ENCODE measurements around a stretch of chr20.

DNA sequence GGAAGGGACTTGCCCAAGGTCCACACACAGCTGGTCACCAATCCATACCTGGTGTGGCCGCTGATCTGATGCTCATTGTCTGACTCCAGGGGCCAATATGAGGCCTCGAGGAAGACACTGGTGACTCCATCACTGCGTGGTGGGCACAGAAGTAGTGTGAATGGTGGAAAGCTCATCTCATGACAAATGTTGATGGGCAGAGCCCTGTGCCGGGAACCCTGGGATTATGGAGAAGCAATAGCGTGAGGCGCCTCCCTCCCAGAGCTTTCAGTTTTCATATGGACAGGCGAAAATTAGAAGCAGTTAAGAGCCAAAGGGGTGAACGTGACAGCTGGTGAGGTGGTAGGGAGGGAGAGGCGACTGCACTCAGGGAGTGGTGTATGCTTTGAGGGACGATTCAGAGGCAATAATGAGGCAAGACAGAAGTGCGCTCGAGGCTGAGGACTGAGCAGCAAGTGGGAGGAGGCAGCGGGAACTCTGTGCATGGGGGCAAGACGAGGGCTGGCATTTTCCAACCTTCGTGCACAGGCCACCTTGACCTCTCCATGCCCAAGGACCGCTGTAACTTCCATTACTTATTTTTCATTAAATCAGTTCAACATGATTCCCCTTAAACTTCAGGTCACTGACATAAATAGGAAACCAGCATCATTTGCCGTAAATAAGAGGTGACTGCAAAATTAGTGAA, 39.2 kb upstream of the TTPAL start:
- RRBS: no CpG with 5 or more reads among the region's 17 CpGs
CAGE:
- cytosol, long polyA plus RNA: no peak
- long polyA plus RNA: no peak
- nucleus, long polyA plus RNA: no peak

DNA sequence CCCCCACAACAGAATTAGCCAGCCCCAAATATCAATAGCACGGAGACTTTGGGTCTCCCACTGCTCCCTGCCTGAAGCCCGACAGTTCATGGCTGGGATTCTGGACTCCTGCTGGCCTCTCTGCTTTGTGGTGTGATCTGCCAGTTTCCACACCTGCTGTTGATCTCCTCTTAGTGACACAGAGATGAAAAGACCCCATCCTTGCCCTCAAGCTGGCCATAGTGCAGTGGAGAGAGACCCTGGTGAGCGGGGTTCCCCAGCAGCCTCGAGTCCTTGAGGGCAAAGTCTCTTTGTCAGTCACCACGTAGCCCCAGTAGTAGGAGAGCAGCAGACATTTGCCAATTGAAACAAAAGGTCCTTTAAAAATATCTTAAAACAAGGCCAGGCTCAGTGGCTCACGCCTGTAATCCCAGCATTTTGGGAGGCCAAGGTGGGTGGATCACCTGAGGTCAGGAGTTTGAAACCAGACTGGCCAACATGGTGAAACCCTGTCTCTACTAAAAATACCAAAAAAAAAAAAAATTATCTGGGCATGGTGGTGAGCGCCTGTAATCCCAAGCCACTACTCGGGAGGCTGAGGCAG, 24.5 kb upstream of the TTPAL start:
- RRBS: no CpG with 5 or more reads among the region's 8 CpGs
CAGE:
- cytosol, long polyA plus RNA: no peak
- long polyA plus RNA: no peak
- nucleus, long polyA plus RNA: no peak

DNA sequence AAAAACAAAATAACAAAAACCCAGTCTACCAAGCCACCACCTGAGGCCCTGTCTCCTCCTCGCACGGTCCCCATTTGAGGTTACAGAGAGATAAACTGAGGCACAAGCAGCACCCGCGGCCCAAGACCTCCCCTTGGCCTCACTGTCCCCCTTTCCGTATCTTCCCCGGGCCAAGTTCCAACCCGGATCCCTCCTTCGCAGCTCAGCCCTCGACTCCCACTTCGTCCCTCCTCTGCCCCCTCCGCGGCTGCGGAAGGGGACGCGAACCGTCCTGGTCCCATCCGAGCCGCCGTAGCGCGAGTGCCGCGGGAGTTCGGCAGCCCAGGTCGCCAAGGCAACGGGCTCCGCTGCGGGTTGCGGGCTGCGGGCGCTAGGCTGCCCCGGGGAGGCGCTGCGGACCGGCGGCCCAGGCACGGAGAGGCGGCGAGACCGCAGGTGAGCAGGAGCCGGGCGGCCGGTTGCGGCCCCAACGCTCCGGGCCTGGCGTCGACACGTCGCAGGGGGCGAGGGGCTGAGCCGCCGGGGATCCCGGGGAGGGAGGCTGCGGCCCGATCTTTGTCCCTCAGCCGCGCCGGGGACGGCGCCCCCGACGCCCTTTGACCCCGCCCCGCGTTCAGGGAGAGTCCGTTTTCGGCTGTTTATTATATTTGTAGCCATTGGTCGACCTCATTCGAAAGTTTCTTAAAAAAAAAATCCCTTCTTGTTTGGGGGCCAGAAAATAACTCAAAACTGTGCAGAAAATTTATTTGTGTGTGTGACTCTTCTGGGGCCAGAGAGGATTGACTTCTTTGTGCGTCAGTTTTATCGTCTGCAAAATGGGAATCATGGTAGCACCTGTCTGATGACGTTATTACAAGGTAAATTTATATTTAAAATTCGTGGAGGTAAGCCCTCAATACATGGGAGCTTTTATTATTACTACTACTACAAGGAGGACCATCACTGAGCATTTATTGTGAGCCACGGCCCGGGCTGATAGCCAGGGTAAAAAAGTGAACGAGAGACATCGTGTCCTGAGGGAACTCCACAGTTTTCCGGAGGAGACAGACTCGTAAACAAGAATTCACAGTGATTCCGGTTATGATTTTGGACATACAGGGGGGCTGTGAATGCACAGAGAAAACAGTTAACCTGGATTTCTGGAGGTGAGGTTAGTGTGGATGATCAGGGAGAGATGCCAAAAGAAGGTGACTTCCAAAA, 10.1 kb upstream of the SERINC3 start:
- RRBS: 3% methylated on average over 26 of the region's 81 CpGs
CAGE:
- cytosol, long polyA plus RNA: start-site peak on the plus strand centred at position 356 of the sequence, 115 bp wide, 1,020 and 1,672 reads in 2 replicates
- long polyA plus RNA: start-site peak on the plus strand centred at position 357 of the sequence, 117 bp wide, 549 and 1,007 reads in 2 replicates
- nucleus, long polyA plus RNA: start-site peak on the plus strand centred at position 372 of the sequence, 87 bp wide, 85 and 300 reads in 2 replicates

DNA sequence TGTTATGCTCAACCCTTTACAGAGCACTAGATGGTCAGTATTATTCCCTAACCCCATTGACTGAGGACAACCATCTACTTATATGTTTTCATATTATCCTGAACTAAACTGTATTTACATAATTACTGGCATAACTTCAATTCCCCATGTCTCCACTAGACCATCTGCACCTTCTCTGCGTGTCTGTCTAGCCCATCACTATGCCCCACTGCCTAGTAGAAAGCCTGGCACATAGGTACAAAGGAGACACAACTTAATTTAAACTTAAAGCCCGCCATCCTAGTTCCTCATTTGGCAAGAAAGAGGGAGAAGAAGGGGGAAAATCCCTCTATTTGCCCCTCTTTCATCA, 1.7 kb downstream of the PKIG start:
- RRBS: no CpG with 5 or more reads among the region's 2 CpGs
CAGE:
- cytosol, long polyA plus RNA: no peak
- long polyA plus RNA: no peak
- nucleus, long polyA plus RNA: no peak

- RRBS: 94% methylated on average over 2 of the region's 17 CpGs
CAGE:
- cytosol, long polyA plus RNA: no peak
- long polyA plus RNA: no peak
- nucleus, long polyA plus RNA: no peak
Observed at GRCh38 chr20:44600620-44601603, 18.5 kb downstream of the PKIG start.

DNA sequence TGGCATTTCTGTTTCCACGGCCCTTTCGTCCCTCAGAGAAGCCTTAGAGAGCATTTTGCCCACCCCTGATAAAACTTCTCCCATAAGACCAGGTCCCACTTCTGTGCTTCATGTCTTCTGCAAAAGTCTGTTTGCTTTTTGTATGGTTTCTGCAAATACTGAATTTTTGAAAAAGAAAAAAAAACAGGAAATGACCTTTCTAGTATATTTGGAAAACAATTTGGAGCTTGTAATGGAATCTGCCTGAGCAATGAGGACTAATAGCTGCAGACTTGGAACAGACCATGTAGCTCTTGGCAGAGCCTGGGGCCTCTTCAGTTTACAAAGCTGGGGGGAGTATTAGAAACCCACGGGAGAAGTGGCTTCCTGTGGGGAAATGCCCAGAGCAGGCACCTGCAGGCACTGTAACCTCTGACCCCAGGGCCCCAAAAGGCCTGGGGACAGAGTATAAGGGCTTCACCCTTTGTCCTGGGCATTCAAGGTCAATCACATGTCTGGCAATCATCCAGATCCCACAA, 19.3 kb downstream of the PKIG start:
- RRBS: no CpG with 5 or more reads among the region's 3 CpGs
CAGE:
- cytosol, long polyA plus RNA: no peak
- long polyA plus RNA: no peak
- nucleus, long polyA plus RNA: no peak

DNA sequence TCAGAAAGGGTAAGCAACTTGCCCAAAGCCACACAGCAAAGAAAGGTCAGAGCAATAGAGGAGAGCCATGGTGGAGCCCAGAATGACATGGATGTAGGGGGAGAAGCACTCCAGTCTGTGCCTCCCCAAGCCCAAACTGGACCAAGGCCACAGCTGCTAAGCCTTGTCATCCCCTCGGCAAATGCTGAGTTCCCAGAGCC, 857 bp downstream of the CCN5 start:
- RRBS: no CpG with 5 or more reads among the region's 1 CpG
CAGE:
- cytosol, long polyA plus RNA: no peak
- long polyA plus RNA: no peak
- nucleus, long polyA plus RNA: no peak

GRCh38 chr20:45026083-45026641, 59.9 kb downstream of the STK4 start:
- RRBS: no CpG with 5 or more reads among the region's 3 CpGs
CAGE:
- cytosol, long polyA plus RNA: no peak
- long polyA plus RNA: no peak
- nucleus, long polyA plus RNA: no peak

DNA sequence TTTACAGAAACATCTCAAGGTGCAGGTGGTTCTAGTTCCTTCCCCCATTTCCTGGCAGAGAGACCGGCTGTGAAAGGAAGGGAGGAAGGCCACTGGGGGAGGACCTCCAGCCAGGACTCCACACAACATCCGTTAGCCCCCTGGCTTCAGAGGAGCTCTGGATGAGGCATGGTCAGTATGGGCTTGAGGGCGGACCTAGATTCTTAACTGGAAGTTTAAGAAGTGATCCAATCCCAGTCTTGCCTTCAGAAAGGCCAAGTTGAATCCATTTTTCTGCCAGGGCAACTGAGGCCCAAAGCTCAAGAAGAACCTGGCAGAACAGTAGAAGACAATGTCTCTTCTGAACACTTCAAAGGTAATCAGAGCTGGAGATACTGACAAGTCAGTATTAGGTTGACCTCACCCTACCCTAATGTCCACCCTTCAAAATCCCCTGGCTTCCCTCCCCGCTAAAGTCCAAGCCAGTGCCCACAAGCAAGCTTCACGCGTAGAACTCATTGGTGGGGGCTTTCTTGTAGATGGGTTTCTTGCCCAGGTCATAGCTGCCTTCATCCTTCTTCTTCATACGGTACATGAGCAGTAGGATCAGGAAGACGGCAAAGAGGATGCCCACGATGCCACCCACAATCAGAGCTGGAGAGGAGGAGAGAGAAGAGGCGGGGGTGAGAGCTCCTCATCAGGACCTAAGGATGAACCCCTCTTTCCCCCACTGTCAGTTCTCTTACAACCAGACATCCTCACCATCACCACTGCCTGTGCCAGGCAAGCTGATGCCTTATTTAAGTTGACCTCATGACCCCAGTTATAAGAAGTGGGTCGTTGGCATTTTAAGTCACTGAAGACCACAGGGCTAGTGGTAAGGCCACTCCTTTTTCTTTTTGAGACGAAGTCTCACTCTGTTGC, 18.9 kb upstream of the MATN4 start:
- RRBS: no CpG with 5 or more reads among the region's 12 CpGs
CAGE:
- cytosol, long polyA plus RNA: no peak
- long polyA plus RNA: no peak
- nucleus, long polyA plus RNA: no peak

- RRBS: no CpG with 5 or more reads among the region's 3 CpGs
CAGE:
- cytosol, long polyA plus RNA: no peak
- long polyA plus RNA: no peak
- nucleus, long polyA plus RNA: no peak
Observed at GRCh38 chr20:45344615-45345023, 3.6 kb downstream of the SDC4 start.

GRCh38 chr20:45372493-45373106, 5.5 kb downstream of the TP53TG5 start:
- RRBS: 91% methylated on average over 3 of the region's 28 CpGs
CAGE:
- cytosol, long polyA plus RNA: no peak
- long polyA plus RNA: no peak
- nucleus, long polyA plus RNA: no peak

DNA sequence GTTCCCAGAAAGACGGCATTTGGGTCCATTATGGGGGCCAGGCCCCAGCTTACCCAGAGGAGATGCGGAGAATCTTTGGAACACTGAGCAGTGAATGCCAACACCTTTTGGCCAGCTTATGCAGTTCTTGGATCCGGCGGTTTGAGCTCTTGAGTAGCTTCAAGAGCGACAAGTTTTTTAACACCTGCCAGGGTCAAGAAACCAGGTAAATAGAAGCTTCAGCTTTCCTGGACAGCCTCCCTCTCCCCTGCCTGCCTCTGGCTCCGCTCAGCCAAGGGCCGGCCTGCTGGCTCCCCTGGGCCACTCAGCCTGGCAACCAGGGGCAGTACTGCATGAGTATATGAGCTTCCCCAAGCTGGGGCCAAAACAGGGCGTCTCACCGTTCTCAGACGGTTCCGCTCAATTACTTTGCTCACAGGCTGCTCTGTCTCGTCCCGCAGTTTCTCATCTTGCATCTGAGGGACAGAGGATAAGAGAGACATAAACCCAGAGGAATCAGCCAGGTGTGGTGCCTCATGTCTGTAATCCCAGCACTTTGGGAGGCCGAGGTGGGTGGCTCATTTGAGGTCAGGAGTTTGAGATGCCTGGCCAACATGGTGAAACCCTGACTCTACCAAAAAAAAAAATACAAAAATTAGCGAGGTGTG, 843 bp downstream of the TP53TG5 start:
- RRBS: no CpG with 5 or more reads among the region's 15 CpGs
CAGE:
- cytosol, long polyA plus RNA: no peak
- long polyA plus RNA: no peak
- nucleus, long polyA plus RNA: no peak

- RRBS: 2% methylated on average over 37 of the region's 58 CpGs
CAGE:
- cytosol, long polyA plus RNA: start-site peak on the plus strand at chr20:45406610-45406716, 136 and 214 reads in 2 replicates
- long polyA plus RNA: start-site peak on the plus strand at chr20:45406610-45406717, 79 and 167 reads in 2 replicates
- nucleus, long polyA plus RNA: no peak
Observed at GRCh38 chr20:45406492-45407042, 1.5 kb upstream of the DBNDD2 start.

GRCh38 chr20:45410614-45411534, 2.8 kb downstream of the DBNDD2 start:
- RRBS: no CpG with 5 or more reads among the region's 13 CpGs
CAGE:
- cytosol, long polyA plus RNA: no peak
- long polyA plus RNA: no peak
- nucleus, long polyA plus RNA: no peak

DNA sequence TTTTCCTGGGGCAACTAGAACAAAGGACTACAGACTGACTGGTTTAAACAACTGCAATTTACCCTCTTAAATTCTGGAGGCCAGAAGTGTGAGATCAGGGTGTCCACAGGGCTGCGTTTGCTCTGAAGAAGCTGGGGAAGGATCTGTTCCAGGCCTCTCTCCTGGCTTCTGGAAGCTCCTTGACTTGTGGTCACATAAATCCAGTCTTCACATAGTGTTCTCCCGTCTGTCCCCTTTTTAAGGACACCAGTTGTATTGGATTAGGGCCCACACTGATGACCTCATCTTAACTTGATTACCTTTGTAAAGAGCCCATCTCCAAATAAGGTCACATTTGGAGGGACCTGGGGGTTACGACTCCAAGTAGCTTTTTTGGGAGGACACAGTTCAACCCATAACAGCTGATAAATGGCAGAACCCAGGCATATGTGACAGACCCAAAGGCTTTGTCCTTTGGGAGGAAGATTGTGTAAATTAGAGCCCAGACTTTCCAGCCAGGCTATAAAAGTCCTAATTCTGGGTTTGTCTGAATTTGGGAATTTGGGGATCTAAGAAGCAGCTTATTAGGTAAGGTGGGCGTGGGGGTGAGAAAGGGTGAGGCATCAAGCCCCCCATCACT, 20.0 kb upstream of the WFDC2 start:
- RRBS: no CpG with 5 or more reads among the region's 4 CpGs
CAGE:
- cytosol, long polyA plus RNA: no peak
- long polyA plus RNA: no peak
- nucleus, long polyA plus RNA: no peak

DNA sequence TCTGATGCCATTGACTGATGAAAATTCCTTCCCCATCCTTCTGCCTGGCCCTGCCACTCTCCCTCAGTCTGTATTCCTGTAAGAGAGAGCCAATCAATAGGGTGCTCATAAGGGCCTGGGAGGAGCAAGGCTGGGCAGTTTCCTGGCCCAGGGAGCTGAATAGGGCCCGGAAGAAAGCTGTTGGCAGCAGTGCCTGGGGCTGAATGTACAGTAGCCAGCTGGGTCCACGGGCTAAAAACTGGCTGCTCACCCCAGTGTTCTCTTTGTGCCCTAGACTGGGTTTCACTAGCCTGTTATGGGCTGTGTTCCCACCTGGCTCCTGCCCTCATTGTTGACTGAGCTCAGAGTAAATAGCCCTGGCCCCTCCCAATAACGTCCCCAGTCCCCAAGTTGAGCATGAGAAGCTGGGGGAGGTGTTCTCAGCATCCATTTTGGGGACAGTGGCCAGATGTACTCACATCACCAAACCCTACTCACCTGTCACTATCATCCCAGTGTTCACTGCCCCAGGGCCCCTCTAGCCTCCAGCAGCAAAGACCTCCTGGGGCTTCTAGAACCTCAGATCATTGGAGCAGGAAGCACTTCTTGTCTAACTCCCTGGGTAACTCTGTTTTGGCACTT, 1.6 kb upstream of the WFDC2 start:
- RRBS: no CpG with 5 or more reads among the region's 3 CpGs
CAGE:
- cytosol, long polyA plus RNA: no peak
- long polyA plus RNA: no peak
- nucleus, long polyA plus RNA: no peak

- RRBS: no CpG with 5 or more reads among the region's 1 CpG
CAGE:
- cytosol, long polyA plus RNA: no peak
- long polyA plus RNA: no peak
- nucleus, long polyA plus RNA: no peak
Observed at GRCh38 chr20:45775052-45775416, 16.6 kb downstream of the WFDC3 start.

- RRBS: no CpG with 5 or more reads among the region's 11 CpGs
CAGE:
- cytosol, long polyA plus RNA: no peak
- long polyA plus RNA: no peak
- nucleus, long polyA plus RNA: no peak
Observed at GRCh38 chr20:45778683-45780013, 12.5 kb downstream of the WFDC3 start.

- RRBS: 92% methylated on average over 12 of the region's 62 CpGs
CAGE:
- cytosol, long polyA plus RNA: no peak
- long polyA plus RNA: no peak
- nucleus, long polyA plus RNA: no peak
Observed at GRCh38 chr20:45823939-45825113, 2.8 kb downstream of the TNNC2 start.

GRCh38 chr20:45909197-45910283, 2.4 kb downstream of the PLTP start:
- RRBS: no CpG with 5 or more reads among the region's 22 CpGs
CAGE:
- cytosol, long polyA plus RNA: start-site peak on the minus strand at chr20:45909632-45909667, 63 and 64 reads in 2 replicates
- long polyA plus RNA: no peak
- nucleus, long polyA plus RNA: no peak